Epithelial cell of esophagus (primary cell): ENCODE results near the gene CPA4.

GRCh38 chr7:130141435-130142197, 63.6 kb downstream of the TMEM209 start:
- RRBS: 10% methylated on average over 2 of the region's 30 CpGs

GRCh38 chr7:130142198-130142843, 62.9 kb downstream of the TMEM209 start:
- RRBS: no CpG with 5 or more reads among the region's 16 CpGs

DNA sequence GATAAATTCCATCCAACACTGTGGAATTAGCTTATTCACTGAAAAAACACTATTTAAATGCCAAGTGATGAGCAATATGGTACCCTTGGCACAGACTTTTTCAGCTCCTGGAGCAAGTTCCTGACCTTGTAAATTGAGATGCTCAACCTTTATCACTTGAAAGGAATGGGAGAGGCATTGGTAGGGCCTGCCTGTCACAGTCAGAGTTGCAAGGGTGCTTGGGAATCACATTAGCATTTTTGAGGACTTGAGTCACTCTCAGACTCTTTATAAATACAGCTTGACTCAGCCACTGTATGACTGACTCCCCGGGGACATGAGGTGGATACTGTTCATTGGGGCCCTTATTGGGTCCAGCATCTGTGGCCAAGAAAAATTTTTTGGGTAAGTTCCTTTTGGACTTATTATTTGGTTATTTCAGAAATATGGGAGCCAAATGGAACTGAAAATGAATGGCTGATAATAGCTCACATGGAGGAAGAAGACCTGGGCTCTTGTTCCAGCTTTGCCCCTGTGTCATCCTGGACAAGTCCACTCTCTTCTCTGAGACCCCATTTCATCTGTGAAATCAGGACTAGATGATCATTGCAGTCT, at the start of gene CPA4:
CPA4 (plus strand) TSS at position 297 of the 594 bp plus-strand sequence.
- RRBS: no CpG with 5 or more reads among the region's 1 CpG

DNA sequence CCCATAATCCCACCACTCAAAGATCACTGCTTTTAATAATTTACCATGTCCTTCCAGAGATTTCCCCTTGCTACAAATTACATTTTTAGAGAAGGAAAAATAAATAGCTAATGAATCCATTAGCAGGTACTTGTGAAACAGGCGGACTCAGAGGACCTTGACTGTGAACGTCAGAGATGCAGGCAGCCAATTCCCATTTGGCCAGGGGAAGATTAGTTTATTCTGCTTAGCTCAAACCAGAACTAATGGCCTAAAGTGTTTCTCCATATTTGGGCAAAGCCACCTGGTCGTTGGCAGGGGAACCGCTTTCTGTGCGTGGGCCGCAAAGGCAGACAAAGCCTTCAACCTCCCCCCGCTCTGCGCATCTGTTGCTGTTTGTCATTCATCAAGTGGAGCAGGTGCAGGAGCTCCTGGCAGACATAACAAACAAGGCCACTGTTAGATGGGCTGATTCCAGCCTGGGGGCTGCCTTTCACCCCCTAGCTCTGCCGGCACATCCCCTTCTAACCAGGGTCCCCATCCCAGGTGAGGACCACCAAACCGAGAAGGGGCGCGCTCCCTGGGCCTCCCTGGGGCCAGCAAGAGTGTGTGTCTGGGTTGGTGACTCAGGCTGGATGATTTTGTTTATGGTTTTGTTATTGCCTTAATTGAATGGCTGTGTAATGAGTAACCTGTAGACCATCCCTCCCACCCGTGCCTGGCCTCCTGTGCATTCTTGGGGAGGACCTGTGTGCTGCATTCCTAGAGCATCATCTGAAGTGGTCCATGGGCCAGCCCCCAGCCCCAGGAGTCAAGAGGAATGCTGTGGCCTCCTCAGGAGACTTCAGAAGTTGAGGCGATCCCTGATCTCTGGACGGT, 14.6 kb upstream of the CPA1 start:
- RRBS: no CpG with 5 or more reads among the region's 15 CpGs

GRCh38 chr7:130381268-130382171, 1.2 kb downstream of the CPA1 start:
- RRBS: no CpG with 5 or more reads among the region's 36 CpGs

GRCh38 chr7:130493406-130493877, 1.6 kb downstream of the MEST start:
- RRBS: no CpG with 5 or more reads among the region's 11 CpGs

DNA sequence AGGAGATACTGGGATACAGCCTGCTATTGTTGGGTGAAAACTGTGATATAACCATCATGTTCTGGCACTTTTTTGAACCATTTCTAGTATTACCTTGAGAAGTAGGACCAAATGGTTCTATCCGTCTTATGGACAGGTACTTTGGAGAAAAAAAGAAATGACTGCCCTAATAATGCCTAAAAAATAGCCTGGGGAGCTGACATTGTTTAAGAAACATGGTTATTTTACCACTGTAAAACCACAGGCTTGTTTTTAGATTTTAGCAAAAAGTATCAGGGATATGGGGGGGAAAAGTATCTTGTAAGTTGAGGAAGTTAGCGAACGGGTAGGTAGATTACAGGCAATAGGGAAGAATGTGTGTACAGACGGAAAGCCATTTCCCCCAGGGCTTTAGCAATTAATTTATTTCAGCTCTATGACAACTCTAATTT, 2.0 kb downstream of the MEST start:
- RRBS: no CpG with 5 or more reads among the region's 4 CpGs

DNA sequence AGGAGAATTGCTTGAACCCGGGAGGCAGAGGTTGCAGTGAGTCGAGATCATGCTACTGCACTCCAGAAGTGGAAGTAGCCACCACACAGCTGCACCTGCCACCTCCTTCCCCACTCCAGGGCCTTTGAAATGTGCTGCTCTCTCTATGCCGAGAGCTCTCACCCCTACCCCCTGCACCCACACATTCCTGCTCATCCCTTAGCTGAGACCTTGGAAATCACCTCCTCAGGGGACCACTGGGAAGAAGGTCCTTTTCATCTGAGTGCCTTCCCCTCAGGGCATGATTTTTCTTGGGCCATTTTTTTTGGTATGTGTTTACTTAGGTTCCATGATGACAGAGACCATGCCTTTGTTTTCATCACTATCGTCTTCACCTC, 166.4 kb upstream of the KLF14 start:
- RRBS: no CpG with 5 or more reads among the region's 4 CpGs

GRCh38 chr7:130917451-130917736, 183.4 kb upstream of the KLF14 start:
- RRBS: no CpG with 5 or more reads among the region's 4 CpGs

DNA sequence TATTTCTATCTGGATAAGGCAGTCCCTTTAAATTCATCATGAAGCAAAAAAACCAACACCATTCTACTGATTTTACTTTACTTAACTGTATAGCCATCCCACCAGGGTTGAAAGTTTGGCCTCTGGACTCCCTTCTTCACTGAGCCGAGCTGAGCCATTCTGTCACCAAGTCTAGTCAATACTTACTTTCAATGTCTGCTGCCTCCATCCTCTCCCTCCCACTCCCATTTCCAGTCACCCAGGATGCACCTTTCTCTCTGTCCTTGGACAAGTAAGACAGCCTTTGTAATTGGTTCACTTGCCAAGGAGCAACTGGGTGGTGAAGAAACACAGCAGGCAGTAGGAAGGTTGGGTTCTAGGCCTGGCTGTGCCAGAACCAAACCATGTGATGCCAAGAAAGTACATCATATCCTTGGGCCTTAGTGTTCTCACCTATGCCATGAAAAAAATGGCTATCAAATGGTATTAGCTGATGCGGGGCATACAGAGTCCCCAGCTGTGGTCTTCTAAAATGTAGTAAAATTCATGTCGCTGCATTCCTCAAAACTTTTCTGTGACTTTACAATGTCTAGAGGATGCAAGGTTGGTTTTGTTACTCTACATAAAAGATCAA, 184.8 kb upstream of the KLF14 start:
- RRBS: no CpG with 5 or more reads among the region's 3 CpGs

DNA sequence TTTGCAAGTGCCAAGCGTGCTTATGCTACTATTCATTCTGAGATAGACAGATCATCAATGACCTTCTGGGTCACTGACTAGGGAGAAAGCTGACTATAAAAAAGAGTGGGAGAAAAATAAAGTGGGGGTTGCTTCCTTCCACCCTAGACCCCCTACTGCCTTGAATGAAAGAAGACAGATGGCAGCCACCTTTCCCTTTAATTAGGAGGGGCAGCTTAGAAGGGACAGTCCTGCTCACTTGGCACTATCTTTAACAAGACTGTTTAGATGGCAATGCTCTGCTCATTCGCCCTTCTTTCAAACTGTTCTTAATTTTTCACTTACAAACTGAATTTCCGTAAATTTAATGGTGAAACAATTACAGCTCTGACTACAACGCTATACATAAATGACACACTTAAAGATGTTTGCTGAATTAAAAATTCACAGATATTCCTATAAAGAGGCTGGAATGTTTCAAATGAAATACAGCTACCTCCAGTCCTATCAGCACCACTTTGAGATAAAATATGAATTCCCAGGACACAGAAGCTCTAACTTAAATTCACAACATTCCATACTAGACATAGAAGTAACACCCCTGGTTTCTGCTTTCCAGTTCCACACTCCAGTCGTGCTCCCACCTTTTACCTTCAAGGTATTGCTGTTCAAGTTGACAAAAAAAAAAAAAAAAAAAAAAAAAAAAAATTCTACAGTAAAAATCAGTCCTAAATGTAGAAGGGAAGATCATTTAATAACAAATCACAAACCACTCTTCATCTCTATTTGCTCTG, 206.0 kb upstream of the KLF14 start:
- RRBS: no CpG with 5 or more reads among the region's 5 CpGs

- RRBS: no CpG with 5 or more reads among the region's 7 CpGs
These were observed 213.8 kb upstream of the KLF14 start for GRCh38 chr7:130947697-130948373.

DNA sequence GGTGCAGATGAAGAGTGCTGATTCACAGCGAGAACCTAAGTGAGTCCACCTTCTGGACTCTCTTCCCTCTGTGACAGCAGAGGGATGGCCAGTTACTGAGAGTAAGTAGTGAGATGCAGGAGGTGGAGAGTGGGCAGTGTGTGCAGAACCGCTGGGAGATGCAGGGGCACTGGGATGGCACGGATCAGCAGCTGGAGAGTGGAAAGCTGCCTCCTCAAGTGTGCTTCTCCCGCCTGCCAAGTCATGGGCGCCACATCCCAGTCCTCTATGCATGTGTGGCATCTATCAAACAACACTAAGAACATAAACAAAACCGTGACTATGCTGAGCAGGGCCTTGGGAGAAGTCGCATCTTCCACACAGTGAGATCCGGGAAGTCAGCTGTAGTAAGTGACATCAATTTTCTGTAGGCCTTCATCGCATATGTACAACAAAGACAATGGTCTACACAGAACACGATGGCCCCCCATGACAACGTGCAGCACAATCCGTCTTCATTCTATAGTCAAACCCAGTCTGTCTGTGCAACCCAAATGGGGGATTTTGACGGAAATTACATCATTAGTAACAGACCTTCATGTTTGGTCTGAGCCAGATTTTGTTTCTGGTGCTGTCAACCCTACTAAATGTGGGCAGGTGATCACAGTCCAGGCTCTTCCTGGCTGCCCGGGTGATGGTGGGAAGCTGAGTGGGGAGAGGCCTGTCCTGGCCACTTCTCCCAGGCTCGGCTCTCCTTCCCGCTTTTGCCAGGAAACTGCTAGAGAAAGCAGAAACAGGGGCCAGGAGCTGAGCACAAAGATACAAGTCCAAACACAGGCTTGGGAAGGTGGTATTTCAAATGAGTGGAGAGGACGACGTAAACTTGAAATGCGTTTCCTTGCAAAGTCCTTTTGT, 217.6 kb upstream of the KLF14 start:
- RRBS: no CpG with 5 or more reads among the region's 19 CpGs

- RRBS: no CpG with 5 or more reads among the region's 6 CpGs
These were observed 222.7 kb upstream of the KLF14 start for GRCh38 chr7:130956541-130957194.

GRCh38 chr7:131015485-131016283, 281.7 kb upstream of the KLF14 start:
- RRBS: no CpG with 5 or more reads among the region's 7 CpGs

GRCh38 chr7:131027129-131028104, 293.4 kb upstream of the KLF14 start:
- RRBS: no CpG with 5 or more reads among the region's 10 CpGs

DNA sequence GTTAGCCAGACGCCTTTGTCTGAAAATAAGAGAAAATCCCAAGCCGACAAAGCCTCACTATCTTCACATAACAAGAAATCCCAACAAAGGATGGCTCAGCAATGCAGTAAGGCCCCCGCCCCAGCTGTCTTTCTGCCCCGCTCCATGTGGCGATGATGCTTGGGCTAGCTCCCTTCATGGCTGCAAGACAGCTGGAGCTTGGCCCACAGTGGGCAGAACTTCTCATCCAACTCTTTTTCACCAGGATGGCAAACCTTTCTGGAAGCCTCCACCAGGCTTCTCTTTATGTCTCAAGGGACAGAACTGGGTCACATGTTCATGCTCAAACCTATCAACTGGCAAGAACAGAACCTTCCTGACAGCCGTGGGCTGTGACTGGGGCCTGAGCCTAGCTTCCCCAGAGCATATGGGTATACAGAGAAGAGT, 260.5 kb upstream of the MKLN1 start:
- RRBS: no CpG with 5 or more reads among the region's 6 CpGs

DNA sequence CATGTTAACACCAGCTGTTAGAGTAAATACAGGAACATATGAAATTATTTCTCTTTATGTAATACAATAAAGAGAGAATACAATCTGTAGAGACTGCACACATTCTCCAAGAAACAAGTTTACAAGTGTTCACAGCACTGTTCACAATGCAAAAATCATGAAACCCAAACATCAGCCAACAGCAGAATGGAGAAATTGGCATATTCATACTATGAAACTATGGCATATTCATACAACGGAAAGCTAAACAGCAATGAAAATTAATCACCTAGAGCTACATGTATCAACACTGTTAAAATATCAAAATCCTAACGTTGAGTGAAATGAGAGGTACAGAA, 240.4 kb upstream of the MKLN1 start:
- RRBS: no CpG with 5 or more reads among the region's 2 CpGs

DNA sequence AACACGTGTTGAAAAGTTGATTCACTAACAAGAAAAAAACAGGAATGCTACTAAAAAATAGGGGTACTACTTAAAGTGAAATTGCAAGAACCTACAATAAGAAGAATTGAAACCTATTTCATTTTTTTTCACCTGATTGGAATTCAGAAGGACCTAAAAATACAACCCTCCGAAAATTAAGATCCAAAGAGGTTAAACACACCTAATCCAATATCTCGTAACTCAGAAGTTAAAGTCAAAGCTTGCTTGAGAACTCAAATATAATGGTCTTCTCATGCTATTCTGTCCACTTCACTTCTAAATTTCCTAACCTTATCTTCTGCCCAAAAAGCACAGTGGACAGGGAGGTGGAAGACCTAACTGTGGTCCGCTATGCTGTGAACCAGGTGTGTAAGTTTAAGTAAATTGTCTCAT, 235.2 kb upstream of the MKLN1 start:
- RRBS: no CpG with 5 or more reads among the region's 4 CpGs

DNA sequence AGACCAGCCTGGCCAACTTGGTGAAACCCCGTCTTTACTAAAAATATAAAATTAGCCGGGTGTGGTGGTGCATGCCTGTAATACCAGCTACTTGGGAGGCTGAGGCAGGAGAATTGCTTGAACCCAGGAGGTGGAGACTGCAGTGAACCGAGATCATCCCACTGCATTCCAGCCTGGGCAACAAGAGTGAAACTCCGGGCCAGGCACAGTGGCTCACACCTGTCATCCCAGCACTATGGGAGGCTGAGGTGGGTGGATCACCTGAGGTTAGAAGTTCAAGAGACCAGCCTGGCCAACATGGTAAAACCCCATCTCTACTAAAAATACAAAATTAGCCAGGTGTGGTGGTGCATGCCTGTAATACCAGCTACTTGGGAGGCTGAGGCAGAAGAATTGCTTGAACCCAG, 234.2 kb upstream of the MKLN1 start:
- RRBS: no CpG with 5 or more reads among the region's 4 CpGs